Body of pancreas (tissue), 2 donors: ENCODE measurements around the genes CYCS and HOXA6.

GRCh38 chr7:25124959-25125986, at the start of gene CYCS:
CYCS (minus strand) TSS chr7:25125260.
- PRO-cap: bidirectional peak, plus-strand start at chr7:25125657, minus-strand start at chr7:25125265
- RAMPAGE, long total RNA, 2 experiments: start-site peak on the minus strand in 2 of 2 experiments, at chr7:25125259-25125336 at its widest, 340 to 385 reads per replicate

- PRO-cap: no peak
- RAMPAGE, long total RNA, 2 experiments: no peak in any of the 2 experiments
These were observed 267.0 kb upstream of the NPVF start for GRCh38 chr7:25495259-25495678.

DNA sequence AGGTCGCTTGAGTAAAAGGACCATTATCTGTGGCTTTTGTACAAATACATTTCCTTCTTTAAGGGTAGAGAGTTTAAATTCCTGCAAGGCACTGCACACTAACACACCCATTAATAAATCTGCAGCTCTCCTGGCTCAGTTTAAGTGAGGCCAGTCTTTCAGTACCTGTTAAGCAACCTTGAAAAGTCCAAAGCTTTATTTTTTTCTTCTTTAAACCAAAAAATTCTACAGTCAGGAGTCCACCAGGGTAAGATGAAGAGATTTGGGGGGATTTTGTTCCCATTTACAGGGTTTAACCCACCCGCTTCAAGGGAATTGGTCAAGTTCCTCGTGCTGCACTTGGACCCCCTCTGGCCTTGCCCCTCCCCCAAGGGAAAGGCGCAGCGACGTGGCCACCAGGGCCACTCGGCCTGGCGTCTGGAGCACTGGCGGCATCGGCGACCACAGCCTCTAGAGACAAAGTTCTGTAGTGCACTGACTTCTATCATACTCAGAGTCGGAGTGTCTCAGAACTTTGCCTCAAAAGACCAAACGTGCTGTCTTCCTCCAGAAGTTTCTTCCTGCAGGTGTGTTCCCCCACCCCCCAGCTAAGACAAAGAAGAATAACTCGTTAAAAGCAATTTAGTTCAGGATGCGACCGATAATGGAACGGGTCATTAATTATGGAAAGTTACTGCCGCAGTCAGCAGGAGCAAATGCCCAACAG, 202.4 kb upstream of the NFE2L3 start:
- PRO-cap: bidirectional peak, plus-strand start at position 404 of the sequence, minus-strand start at position 419 of the sequence
- RAMPAGE, long total RNA, 2 experiments: no peak in any of the 2 experiments

- PRO-cap: no peak
- RAMPAGE, long total RNA, 2 experiments: no peak in any of the 2 experiments
These were observed 19.1 kb downstream of the HNRNPA2B1 start for GRCh38 chr7:26181351-26181913.

DNA sequence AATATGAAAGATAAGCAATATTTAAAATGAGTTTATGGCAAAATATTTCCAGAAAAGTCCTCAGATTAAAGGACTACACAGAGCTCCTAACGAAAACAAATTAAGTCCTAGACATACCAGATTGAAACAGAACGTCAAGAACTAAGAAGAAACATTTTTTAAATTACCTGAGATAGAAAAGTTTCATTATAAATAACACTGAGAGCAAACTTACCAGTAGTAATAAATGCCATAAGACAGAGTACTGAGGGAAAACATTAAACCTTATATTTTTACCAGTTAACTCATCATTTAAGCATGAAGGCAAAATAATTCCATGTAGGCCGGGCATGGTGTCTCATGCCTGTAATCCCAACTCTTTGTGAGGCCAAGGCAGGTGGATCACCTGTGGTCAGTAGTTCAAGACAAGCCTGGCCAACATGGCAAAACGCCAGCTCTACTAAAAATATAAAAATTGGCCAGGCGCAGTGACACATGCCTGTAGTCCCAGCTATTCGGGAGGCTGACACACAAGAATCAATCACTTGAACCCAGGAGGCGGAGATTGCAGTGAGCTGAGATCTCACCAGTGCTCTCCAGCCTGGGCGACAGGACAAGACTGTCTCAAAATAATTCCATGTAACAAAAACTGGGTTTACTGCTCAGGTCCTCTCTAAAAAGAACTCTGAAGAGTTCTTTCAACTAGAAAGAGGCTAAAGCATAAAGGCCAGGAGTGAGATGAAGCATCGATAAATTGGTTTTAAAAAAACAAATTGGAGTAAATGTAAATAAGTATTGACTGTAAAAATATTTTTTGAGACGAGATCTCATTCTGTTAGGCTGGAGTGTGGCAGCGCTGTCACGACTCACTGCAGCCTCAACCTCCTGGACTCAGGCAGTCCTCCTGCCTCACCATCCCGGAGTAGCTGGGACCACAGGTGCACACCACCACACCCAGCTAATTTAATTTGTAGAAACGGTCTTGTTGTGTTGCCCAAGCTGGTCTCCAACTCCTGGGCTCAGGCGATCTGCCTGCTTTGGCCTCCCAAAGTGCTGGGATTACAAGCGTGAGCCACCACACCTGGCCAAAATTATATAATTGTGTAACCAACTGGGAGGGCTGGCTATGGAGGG, 18.2 kb downstream of the HNRNPA2B1 start:
- PRO-cap: no peak
- RAMPAGE, long total RNA, 2 experiments: no peak in any of the 2 experiments

DNA sequence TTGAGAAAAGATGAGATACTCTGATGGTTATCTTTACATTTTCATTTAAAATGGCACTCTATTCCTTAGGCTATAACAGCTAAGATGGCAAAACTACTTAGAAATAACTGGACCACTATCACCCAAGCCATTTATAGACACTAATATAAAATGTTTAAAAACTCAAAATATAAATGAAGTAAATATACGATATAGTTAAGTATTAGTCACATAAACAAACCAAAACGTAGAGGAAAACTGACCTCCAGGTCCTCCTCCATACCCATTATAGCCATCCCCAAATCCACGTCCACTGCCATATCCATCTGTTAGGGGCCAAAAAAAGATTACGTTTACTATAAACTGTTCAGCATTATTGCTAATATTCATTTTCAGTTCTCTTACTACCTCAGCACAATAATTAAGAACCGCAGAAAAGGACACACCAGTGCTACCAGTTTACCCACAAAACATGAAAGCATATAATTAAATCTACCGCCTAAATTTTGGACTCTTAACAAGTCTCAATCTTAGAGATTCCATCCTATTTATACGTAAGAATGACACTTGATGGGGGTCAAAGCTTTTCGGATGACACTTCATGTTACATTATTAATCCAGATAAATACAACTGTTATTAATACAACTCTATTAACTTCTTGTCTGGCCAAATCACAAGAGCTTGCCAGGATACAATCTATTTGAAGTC, 4.8 kb downstream of the HNRNPA2B1 start:
- PRO-cap: no peak
- RAMPAGE, long total RNA, 2 experiments: no peak in any of the 2 experiments

DNA sequence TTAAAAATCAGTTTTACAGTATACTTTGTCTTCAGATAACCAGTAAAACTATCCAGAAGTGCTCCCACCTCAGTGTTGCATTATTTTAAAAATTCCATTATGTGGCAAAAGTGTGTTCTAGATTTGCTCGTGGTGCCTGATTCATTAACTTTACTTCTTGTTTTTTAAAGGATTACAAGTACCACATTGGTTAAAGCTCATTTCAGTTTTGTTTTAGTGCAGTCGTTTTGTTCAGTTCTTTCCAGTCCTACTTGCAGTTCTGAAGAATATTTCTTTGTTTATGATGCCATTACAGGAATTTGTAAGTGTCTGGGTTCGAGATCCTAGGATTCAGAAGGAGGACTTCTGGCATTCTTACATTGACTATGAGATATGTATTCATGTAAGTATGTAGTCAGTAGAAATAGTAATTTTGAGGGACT, 69.0 kb downstream of the SNX10 start:
- PRO-cap: no peak
- RAMPAGE, long total RNA, 2 experiments: no peak in any of the 2 experiments

- PRO-cap: no peak
- RAMPAGE, long total RNA, 2 experiments: no peak in any of the 2 experiments
These were observed 77.7 kb downstream of the SNX10 start for GRCh38 chr7:26369431-26369787.

- PRO-cap: no peak
- RAMPAGE, long total RNA, 2 experiments: no peak in any of the 2 experiments
These were observed 223.7 kb downstream of the SNX10 start for GRCh38 chr7:26515157-26515930.

DNA sequence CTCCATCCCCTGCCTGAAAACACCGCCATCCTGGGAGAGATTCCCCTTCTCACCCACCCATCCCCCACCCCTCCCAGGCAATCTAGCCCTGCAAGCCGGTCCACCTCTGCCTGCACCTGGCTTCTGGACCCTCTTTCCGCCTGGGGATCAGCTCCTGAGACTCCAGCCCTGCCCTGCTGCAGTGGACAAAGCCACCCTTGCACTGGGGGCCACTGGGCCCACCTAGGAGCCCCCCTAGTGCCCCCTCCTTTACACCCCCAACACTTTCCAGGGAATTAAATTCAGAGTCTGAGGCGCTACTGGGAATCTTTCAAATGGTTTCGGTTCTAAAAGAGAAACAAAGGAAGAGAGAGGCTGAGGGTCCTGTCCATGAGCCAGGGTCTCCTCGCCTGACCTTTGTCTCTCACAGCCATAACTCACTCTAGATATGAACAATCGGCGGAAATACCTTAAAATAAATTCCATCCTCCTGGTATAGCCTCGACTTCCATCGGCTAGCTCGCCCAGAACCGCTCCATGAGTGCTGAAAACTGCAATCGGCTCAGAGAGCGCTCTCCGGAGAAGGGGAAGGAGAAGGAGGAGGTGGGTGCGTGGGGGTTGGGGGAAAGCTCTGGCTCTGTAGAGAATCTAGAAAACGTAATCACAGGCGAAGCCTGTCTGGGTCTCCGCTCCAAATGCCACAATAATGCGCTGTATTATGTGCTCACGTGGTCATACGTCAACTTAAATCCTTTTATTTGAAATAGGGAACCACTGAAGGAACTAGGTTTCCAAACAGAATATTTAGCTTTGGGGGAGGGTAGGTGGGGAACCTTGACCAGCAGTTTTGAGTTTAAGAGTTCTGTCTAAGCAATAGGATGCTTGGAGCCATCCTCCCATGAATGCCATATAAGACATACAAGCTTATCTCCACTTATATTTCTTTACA, 12.6 kb downstream of the HOXA4 start:
- PRO-cap: no peak
- RAMPAGE, long total RNA, 2 experiments: no peak in any of the 2 experiments

DNA sequence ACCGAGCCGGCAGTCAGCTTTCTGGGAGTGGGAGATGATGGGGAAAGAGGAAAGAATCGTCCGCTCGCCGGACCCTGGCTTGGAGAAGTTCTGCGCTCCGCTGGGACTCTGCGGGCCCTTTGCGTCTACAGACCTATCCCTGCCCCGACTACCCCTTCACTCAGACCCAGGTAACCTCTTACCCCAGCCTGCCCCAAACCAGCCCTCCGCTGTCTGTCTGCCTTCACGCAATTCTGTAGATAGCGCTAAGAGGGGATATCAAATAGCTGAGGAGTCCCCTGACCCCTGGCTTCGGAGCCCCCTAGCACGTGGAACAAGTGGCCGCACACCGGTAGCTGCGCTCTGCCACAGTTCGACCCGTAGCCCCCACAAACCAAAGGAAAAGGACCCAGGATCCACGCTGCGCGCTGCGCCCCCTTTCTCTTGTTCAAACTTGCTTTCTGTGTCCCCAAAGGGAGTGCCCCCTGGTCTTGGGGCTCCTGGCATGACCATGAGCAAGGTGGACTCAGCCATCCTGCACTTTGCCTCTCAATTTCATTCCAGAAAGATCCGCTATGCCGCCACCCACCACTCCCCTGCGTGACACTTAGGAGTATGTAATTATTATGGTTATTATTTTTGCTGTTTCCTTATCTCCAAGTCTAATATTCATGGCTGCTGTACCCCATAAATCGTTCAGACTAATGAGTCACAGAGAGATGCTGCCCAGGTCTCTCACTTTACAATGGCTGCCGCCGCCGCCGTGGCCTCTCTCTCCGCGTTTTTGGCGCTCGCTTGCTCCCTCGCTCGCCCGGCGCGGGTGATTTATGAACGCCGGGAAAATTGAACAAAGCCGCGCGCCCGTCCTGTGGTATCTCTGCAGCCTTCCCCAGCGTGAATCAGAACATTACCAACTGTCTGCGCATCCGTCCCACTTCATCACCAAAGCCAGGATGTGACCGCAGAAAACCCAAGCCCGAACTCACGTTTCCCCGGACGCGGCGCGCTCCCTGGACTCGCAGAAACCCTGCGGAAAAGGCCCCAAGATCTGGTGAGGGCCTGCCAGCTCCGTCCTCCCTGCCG, 6.8 kb downstream of the HOXA4 start:
- PRO-cap: unidirectional peak, minus-strand start at position 858 of the sequence; unidirectional peak, minus-strand start at position 880 of the sequence
- RAMPAGE, long total RNA, 2 experiments: no peak in any of the 2 experiments

- PRO-cap: no peak
- RAMPAGE, long total RNA, 2 experiments: no peak in any of the 2 experiments
These were observed at the start of gene HOXA6 for GRCh38 chr7:27147086-27148023. HOXA6 (minus strand) TSS chr7:27147774.

DNA sequence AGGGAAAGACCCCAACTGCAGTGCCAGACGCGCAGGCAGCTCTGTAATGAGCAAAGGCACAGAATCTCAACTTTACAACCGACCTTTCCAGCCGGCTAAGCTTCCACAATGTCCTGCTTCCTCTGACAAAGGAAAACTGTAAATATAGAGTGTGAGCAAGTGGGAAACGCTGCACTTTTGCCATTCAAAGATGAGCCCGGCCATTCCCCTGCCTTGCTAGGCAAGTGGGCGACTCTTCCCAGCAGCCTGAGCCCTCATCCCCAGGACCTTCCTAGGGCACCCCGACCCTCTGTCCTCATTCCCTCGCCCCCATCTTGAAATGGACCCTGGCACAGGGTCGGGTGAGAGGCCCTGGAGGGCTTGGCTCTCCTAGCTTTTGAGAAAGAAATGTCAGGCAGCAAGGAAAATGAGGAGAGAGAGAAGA, 1.1 kb downstream of the HOXA7 start:
- PRO-cap: no peak
- RAMPAGE, long total RNA, 2 experiments: no peak in any of the 2 experiments

- PRO-cap: no peak
- RAMPAGE, long total RNA, 2 experiments: no peak in any of the 2 experiments
These were observed 2.7 kb upstream of the HOXA7 start for GRCh38 chr7:27159035-27159792.

DNA sequence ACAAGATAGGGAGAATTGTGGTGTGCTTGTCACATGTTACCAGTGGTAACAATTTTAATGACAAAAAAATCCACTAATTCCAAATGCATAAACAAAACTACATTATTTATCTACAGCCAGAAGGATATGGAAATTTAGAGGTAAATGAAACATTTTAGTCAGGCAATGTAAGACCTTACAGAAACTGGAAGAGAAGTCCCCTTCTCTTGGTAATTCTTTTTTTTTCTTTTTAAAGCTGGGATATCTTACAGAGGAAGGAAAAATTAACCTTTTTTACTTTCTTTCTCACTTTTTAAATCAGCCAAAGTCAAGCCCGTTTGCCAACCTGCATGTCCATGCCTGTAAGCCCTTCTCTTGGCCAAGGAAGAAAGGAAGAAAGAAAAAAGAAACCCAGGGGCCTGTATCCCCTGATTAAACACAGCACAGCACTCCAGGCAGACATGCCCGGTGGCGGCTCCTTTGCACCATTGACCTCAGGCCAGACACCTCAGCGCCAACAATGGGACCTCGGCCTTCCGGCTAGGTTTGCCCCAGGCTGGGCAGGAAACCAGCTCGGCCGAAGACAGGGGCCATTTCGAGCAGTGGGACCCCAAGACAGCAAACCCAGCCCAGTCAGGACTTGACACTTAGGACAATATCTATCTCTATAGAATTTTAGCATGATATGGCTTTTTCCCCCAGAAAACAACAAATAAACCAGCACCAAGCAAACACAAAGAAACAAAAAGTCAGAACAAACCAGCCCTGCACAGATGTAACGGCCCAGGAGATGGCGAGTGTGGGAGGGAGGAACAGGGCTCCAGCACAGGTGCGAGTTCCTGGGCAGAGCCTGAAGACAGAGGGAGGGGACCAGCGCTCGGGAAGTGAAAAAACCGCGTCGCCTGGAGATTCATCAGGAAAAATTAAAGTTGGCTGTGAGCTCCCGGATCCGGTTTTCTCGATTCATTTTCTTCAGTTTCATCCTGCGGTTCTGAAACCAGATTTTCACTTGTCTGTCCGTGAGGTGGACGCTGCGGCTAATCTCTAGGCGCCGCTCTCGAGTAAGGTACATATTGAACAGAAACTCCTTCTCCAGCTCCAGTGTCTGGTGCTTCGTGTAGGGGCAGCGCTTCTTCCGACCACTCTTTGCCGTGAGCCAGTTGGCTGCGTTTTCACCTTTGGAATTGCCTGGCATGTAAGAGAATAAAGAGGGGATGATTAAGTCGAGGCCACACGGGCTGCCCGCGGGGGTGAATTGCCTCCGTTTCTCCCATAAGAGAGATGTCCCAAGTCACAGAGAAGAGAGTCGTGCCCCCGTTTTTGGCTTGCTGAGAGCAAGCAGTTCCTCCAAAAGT, 2.6 kb downstream of the HOXA10 start:
- PRO-cap: no peak
- RAMPAGE, long total RNA, 2 experiments: no peak in any of the 2 experiments

DNA sequence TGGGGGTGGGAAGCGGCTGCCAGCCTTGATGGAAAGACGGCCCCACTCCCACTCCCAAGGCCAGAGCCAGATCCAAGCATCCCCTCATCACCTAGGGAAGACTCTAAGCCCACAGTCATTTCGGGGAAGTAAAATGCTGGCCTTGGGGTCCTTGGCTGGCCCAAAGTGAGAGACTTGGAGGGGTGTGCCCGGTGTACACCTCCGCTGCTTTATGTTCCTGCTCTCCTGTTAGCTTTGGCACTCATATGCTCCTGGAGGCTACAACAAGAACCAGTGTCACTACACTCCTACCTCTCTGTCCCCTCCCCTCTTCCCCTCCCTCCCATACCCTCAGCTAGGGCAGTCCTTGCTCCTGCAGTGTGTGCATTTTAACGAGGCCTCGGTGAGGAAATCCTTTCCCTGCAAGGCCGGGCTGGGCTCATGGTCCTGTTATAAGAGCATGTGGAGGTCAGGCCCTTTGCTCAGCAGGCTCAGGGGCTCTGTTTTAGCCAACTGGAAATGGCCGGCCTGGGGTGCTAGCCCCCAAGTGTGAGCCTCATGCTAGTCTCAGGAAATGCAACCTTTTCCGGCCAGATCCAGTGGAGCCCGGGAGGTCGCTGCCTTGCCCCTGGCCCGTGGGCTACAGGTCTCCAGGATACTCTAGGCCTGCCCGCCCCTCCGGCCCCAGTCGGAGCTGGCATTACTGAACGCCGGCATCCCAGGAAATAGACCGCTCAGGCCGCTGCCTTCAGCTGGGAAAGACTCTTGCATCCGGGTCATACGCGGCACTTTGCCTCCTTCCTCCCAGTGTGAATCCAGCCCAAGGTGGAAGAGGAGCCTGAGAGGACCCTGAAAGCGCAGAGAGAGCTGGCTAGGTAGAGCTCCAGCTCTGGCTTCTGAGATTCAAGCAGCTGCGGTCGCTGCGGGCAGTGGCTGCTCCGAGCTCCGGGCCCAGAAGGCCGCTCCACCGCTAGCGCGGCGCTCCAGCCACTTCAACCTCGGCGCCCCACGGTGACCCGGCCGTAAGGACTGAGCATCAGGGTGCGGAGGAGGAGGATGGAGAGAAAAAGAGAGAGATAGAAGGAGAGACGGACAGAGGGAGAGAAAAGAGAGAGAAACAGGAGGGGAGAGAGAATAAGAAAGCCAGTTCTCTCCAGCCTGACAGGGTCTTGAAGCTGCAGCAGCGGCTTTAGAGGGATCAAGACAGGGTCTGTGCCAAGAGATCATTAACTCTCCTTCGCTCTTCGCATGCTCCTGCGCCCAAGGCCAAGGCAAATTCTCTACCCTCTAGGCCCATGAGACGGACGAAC, 1.4 kb upstream of the HOXA10 start:
- PRO-cap: no peak
- RAMPAGE, long total RNA, 2 experiments: no peak in any of the 2 experiments

GRCh38 chr7:27277562-27277917, 34.9 kb downstream of the EVX1 start:
- PRO-cap: no peak
- RAMPAGE, long total RNA, 2 experiments: no peak in any of the 2 experiments

- PRO-cap: bidirectional peak, plus-strand start at chr7:27663160, minus-strand start at chr7:27662883
- RAMPAGE, long total RNA, 2 experiments: no peak in any of the 2 experiments
These were observed 329 bp upstream of the HIBADH start for GRCh38 chr7:27663065-27663359.

GRCh38 chr7:27940076-27940827, 200.3 kb downstream of the TAX1BP1 start:
- PRO-cap: no peak
- RAMPAGE, long total RNA, 2 experiments: no peak in any of the 2 experiments

- PRO-cap: no peak
- RAMPAGE, long total RNA, 2 experiments: no peak in any of the 2 experiments
These were observed 97.6 kb downstream of the JAZF1 start for GRCh38 chr7:28082942-28083381.